GM12892 (cell line): Measurements from ENCODE around the gene NELL1.

DNA sequence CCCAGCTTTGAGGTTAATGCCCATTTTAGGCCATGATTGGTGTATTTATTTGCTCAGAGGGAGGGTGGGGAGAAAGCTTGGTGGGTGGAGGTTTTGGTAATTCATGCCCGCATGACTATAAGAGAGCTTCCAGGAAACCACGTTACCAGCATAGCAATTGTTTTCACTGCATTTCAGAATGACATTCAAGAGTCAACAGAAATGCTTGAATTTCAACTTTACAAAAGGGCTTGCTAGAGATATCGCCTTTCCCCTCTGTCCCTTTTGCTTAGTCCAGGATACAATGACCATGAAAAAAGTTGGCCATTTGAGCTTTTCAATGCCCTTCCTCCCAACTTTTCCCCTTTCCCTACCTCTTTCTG is 41.2 kb downstream of the NAV2 start:
- RRBS: no CpG with 5 or more reads among the region's 3 CpGs

DNA sequence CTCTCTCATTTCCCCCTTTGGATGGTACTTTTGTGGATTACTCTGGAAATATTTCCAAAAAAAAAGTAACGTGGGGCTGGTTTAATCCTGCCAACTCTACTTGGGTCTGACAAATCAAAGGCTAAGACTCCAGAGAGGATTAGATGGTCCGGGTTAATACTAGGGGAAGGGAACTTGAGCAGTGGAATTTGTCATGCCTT is 120.2 kb downstream of the NAV2 start:
- RRBS: no CpG with 5 or more reads among the region's 2 CpGs

- RRBS: no CpG with 5 or more reads among the region's 9 CpGs
These were observed 158.3 kb downstream of the DBX1 start for GRCh38 chr11:20001864-20002515.

GRCh38 chr11:20013352-20014232 is 146.7 kb downstream of the DBX1 start:
- RRBS: 31% methylated on average over 3 of the region's 9 CpGs

GRCh38 chr11:20036952-20037334 is 123.3 kb downstream of the DBX1 start:
- RRBS: no CpG with 5 or more reads among the region's 7 CpGs

DNA sequence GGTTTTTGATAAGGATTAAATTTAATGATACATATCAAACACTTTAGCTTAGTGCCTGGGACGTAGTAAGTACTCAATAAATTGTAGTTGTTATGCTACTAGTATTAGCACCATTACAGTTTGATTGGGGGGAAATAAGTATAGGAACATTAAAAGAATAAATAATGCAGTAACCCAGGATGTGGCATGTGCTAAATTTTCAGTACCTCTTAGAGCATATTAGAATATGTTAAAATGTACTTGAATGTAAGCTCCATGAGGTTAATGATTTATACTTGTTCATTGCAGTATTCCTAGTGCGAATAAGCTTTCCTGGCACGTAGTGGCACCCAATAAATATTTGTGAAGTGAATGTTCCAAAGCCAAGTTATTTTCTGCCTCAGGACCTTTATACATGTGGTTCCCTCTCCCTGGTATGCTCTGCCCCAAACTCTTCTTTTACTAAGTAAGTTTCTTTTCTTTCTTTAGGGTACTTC is 118.9 kb downstream of the DBX1 start:
- RRBS: no CpG with 5 or more reads among the region's 3 CpGs

- RRBS: no CpG with 5 or more reads among the region's 4 CpGs
These were observed 97.5 kb upstream of the SLC6A5 start for GRCh38 chr11:20501865-20502359.

GRCh38 chr11:20668863-20669763 is at the start of gene NELL1:
Gene NELL1, plus strand, starts transcription at chr11:20669586.
- RRBS: 2% methylated on average over 17 of the region's 90 CpGs

DNA sequence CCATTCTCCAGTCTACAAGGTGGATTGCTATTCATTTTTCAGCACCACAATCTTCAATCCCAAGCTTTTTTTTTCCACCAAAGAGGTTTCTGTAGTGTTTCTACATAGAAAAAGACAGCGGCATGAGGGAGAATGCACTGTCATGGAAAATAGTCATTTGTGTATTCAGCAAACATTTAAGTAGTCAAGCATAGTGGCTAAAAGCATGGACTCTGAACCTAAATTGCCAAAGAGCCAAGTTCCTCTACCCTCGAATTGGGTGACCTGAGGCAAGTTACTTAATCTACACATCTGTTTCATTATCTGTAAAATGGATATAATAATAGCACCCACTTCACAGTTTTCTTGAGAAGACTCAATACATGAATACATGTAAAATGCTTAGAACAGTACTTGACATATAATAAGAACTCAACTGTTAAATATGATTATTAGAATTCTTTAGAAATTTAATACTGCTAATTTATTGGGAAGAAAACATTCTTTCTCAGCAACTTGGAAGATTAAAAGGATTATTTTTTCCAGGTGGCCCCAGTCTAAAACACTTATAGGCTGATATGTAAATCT is 14.3 kb downstream of the GAS2 start:
- RRBS: no CpG with 5 or more reads among the region's 2 CpGs

- RRBS: no CpG with 5 or more reads among the region's 8 CpGs
These were observed 175.1 kb upstream of the CCDC179 start for GRCh38 chr11:23035353-23035845.

DNA sequence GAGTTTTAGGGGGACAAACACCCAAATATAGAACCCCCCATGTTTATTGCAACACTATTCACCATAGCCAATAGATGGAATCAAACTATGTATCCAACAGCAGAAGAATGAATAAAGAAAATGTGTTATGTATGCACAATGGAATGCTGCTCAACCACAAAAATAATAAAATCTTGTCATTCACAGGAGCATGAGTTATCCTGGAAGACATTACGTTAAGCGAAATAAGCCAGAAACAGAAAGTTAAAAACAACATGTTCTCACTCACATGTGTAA is 908.2 kb upstream of the ANO3 start:
- RRBS: no CpG with 5 or more reads among the region's 2 CpGs

GRCh38 chr11:26188521-26189100 is 143.3 kb upstream of the ANO3 start:
- RRBS: no CpG with 5 or more reads among the region's 1 CpG

DNA sequence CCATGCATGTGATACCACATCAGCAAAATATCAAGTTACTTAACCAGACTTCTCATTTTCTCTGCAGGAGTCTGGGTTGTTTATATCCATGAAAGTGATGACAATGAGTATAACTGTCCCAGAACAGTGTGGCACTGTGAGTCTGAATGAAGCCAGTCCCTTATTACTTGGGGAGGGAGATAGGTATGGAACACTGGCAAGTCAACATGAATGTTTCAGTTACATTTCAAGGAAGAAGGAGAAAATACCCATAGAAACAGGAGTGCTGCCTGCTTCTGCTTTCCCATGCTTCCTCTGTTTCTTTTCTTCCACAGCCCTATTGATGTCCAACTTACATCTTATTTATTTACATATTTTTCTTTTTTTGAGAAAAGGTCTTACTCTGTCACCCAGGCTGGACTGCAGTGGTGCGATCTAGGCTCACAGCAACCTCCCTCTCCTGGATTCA is 1.5 kb upstream of the FIBIN start:
- RRBS: no CpG with 5 or more reads among the region's 1 CpG

DNA sequence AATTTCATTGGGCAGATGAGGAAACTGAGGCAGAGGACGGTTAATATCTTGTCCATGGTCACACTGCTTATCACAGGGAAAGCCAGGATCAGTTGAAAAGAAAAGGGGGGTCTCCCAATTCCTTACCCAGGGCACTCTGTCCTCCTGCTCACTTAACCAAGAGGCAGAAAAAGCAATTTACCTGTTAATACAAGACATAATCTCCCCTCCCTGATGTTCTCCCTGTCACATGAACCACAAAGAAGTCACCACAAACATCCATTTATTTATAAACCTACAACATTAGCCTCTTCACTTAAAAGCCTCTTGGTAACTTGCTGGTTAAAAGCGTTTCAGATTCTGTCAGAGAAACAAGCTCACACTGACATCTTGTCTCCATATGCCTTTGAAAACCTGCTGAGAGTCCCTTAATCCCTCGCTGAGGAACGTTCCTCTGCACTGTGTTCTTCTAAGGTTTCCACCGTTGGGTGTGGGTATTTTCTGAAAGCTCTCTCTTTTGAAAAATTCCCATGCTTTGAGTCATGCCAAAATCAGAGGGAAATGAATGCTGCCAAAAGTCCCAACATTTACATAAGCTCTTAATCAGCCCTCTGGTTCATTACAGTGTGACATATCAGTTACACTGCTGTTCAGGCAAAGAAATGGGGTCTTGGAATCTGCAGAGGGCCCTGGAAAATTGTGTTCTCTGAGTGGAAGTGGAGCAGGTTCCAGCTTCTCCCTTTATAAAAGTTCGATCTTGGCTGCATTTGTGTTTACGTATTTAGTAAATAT is 149.8 kb downstream of the CCDC34 start:
- RRBS: no CpG with 5 or more reads among the region's 7 CpGs

GRCh38 chr11:27375150-27375890 is 12.3 kb upstream of the CCDC34 start:
- RRBS: no CpG with 5 or more reads among the region's 4 CpGs

DNA sequence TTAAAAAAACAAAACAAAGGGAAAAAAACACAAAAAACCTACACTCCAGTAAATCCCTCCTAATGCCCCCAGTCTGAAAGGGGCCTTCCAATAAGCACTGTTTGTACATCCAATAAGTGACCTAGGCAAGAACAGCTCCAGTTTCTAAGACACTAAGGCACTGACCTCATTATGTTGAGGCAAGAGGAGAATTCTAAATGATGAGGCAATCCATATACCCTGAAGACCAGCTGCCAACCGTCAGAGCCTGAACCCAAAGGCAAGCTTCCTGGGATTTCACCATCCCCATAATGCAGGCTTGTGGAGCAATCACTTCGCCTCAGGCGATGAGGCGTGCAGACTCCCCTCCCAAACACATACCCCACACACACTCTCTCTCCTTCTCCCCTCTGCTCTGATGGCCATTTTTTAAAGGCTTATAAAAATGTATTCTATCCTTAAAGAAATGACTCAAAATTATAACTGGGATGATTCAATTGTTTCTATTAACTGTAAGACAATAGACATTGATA is 49.5 kb downstream of the LGR4 start:
- RRBS: no CpG with 5 or more reads among the region's 4 CpGs

GRCh38 chr11:27471766-27472368 is 723 bp downstream of the LGR4 start:
- RRBS: 1% methylated on average over 32 of the region's 65 CpGs

DNA sequence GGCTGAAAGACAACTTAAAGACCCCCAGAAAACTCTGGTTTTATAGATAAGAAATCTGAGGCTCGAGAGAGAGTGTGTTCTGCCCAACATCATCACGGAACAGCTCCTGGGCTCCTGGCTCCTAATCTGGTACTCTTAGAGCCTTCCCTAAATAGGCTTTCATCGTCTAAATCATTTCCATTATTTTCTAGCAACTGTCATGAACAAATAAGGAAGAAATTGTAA is 1.7 kb upstream of the LGR4 start:
- RRBS: no CpG with 5 or more reads among the region's 3 CpGs

DNA sequence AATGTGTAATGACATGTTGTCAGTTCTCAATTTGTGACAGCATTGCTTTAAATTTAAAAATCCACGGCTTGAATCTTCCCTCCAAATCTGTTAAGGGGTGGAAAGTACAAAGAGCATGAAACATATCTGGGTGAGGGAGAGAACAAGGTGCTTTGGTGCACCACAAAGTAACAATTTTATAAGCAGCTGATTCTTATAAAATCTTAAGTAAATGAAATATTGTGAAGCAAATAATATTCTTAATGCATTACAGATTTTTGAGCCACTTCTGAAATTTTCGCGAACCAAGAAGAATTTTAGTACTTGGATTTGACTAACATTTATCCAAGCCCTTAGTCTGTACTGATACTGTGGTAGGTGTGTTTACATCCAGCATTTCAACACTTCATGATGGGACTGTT is 660 bp upstream of the LIN7C start:
- RRBS: no CpG with 5 or more reads among the region's 3 CpGs

GRCh38 chr11:27716864-27717274 is 16.6 kb upstream of the BDNF start:
- RRBS: no CpG with 5 or more reads among the region's 1 CpG